Osteoblast (primary cell): ENCODE data around the genes PHYH, FAM107B and SUV39H2.

DNA sequence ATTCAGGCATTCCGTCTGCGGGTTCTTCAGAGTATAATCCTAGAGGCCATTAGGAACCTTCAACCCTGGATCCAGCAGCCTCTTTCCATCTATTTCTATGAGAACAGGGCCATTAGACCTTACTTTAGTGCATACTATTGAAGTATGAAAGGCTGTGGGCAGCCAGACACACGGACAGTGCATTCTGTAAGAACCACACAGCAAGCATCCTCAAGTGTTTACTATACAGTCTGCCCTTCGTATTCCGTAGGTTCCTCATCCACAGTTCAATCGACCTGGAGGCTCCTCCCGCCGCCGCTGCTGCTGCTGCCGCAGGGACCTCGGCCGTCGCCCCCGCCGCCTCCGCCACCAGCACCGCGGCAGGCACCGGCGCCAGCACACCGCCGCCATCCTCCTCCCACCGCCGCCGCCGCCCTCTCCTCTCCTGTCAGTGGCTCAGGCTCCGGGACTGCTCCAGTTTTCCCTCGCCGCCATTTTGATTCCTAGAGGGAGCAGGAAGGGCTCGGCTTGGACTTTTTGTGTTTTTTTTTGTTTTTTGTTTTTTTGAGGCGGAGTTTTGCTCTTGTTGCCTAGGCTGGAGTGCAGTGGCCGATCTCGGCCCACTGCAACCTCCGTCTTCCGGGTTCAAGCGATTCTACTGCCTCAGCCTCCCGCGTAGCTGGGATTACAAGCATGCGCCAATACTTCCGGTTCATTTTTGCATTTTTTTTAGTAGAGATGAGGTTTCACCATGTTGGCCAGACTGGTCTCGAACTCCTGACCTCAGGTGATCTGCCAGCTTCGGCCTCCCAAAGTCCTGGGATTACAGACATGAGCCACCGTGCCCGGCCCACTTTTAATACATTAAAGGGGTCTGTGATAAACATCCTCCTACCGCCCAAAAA lies 3.0 kb upstream of the MCM10 start:
- CAGE, long polyA plus RNA: no peak
- RRBS: 56% methylated on average over 8 of the region's 45 CpGs

GRCh38 chr10:13299984-13300428 lies at the start of gene PHYH:
Gene PHYH, minus strand, starts transcription at chr10:13300064.
- CAGE, long polyA plus RNA: no peak
- RRBS: 3% methylated on average over 18 of the region's 38 CpGs

DNA sequence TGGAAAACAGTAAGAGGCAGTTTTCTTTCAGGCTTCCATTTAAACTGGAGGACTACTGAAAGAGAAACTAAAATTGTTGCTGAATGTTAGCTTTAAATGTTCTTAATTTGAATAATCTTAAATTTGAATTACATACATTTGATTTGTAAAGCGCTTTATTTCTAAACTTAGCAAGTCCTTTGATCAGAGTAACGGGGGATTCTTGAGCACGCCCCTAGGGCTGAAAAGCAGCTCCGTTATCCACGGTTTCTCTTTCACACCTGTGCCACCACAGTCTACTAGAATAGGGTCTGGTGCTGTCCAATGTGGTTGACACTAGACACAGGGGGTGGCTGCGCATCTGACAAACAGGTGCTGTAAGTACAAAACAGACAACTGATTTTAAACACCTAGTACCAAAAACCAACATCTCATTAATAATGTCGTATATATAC lies 7.5 kb downstream of the SEPHS1 start:
- CAGE, long polyA plus RNA: no peak
- RRBS: no CpG with 5 or more reads among the region's 7 CpGs

DNA sequence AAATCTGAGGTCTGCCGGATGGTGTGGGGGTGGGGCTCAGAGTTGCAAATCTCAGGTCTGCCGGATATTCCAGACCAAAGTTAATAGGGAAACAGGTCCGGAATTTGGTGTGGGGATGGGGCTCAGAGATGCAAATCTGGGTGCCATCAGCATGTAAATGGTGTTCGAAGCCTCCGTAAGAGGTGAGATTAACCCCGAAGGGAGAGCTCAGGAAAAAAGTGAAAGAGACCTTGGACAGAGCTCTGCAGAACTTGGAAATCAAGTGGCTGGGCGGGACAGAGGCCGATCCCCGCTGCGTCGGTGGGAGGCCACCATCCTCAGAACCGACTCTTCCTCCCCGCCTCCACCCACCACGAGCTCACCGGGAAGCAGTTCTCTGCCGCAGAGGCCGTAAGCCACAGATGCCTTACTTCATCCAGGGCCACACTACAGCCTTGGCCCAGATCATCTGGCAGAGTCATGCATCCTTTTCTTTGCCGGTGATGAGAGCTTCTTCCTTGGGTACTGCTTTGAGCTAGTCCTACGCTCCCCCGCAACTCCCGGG lies 1.8 kb upstream of the SEPHS1 start:
- CAGE, long polyA plus RNA: no peak
- RRBS: 11% methylated on average over 9 of the region's 21 CpGs

GRCh38 chr10:13631414-13631931 lies 44.7 kb downstream of the PRPF18 start:
- CAGE, long polyA plus RNA: no peak
- RRBS: no CpG with 5 or more reads among the region's 9 CpGs

- CAGE, long polyA plus RNA: no peak
- RRBS: no CpG with 5 or more reads among the region's 8 CpGs
These were observed 61.7 kb downstream of the PRPF18 start for GRCh38 chr10:13648520-13648898.

DNA sequence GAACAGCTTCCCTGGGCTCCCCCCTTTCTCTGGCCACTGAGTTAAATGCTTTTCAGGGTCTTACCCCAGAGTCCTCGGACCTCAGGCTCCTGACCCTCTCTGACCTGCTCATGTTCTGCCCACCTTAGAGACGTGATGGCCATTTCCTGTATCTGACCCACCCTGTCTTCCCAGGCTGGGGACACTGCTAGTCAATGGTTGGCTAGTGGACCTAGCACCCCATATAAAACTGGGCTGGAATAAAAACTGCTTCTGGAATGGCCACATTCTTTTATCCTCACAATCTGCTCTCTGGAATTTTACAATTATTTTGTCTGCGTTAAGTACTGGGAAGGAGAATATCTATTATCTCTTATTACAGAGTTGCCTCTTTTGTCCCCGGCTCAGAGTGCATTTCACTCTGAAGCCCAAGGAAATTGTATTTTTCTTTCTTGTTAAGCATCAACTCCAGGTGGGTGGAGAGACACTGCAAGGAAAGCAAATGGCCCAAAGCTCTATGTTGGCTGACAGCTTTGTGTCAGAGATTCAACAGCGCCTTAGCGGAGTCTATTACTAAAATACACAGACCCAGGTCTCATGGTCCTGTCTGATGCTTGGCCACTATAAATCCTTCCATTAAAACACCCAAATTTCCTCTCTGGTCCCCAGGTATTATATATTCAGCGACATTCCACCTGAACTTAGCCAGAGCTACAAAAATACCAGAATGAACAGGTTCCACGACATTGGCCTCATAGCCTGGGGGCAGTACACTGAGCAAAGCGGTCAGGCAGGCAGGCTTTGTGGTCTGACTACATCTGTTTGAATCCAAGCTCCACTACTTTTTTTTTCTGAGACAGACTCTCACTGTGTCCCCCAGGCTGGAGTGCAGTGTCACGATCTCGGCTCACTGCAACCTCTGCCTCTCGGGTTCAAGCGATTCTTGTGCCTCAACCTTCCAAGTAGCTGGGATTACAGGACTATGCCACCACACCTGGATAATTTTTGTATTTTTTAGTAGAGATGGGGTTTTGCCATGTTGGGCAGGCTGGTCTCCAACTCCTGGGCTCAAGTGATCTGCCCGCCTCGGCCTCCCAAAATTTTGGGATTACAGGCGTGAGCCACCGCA lies 121.7 kb downstream of the PRPF18 start:
- CAGE, long polyA plus RNA: no peak
- RRBS: no CpG with 5 or more reads among the region's 17 CpGs

DNA sequence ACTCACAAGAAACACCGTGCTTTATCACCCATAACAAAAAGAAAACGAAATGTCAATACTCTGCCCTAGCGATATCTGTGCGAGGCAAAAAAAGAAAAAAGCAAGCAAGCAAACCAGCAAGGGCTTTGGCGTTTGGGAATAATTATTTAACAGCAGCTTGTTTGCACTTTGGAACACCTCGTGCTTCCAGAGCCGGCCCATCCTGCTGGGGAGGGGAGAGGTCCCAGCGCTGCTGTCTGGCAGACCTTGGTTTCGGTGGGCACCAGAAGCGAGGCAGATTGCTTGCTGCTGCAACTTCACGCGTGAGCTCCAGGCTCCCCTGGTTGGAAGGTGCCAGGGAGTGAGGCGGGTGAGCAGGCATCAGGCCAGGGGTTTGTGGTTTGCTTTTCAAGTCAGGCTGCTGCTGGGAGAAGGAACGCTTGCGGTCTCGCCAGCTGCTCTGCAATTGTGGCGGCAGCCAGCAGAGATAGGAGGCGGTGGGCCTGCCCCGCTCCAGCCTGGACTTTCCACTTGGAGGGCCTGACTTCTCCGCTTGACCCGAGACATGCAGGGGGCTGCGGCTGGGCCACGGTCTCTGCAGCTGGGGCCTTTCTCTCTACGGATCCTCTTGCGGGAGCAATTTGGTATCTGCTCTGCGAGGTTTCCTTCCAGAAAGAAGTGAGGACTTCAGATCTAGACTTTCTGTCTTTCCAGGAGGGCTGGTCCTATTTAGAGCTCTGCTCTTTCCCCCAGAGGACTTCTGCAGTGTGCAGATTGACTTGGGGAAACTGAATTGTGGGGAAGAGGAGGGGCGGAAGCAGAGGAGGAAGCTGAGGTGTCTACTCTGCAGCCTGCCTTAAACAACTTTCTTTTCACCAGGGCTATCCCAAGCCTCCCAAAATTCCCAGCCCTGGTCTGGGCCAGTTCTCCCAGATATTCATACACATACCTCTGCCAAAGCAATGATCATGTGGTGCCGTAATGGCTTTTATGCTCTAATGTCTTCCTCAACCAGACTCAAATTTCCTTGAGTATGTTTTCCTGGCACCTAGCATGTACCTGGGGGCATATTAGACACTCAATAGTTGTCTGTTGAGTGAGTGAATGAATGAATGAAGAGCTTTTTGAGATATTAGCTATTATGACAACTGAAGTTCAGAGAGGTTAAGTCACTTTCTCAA lies 131.5 kb downstream of the PRPF18 start:
- CAGE, long polyA plus RNA: no peak
- RRBS: no CpG with 5 or more reads among the region's 28 CpGs

GRCh38 chr10:13803936-13804355 lies 217.2 kb downstream of the PRPF18 start:
- CAGE, long polyA plus RNA: no peak
- RRBS: no CpG with 5 or more reads among the region's 10 CpGs

GRCh38 chr10:14528168-14528916 lies 197.6 kb upstream of the FRMD4A start:
- CAGE, long polyA plus RNA: no peak
- RRBS: no CpG with 5 or more reads among the region's 6 CpGs

- CAGE, long polyA plus RNA: no peak
- RRBS: no CpG with 5 or more reads among the region's 15 CpGs
These were observed 210.6 kb upstream of the FRMD4A start for GRCh38 chr10:14541138-14541862.

- CAGE, long polyA plus RNA: no peak
- RRBS: no CpG with 5 or more reads among the region's 13 CpGs
These were observed 214.6 kb downstream of the FAM107B start for GRCh38 chr10:14559923-14560734.

GRCh38 chr10:14578184-14579167 lies 196.2 kb downstream of the FAM107B start:
- CAGE, long polyA plus RNA: no peak
- RRBS: no CpG with 5 or more reads among the region's 17 CpGs

- CAGE, long polyA plus RNA: no peak
- RRBS: no CpG with 5 or more reads among the region's 8 CpGs
These were observed 188.7 kb downstream of the FAM107B start for GRCh38 chr10:14585820-14586516.

DNA sequence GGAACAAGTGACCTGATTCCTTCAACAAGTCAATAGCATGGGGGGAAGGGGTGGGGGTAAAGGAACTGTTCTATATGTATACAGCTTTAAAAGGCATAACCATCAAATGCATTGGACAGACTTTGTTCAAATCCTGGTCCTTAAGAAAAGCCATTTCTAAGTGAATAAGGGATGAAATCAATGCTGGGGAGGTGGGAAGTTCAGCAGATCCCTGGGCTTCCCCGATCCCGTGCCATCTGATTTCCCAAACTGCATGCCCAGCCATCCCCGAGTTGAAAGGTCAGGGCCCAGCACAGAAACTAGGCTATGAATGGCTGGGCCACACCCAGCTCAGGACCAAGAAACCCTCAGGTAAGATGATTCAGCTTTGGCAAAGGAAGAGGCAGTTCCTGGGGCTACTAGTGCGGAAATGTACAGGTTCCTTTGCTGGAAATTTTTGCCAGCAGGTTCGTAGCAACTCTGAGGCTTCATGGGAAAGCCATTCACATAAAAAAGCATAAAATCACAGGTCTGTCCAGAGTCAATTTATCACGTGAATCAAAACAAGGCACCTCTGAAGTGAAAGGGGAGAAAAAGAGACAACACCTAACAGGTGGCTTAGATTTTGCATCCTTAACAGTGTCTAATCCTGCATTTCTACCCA lies 182.7 kb downstream of the FAM107B start:
- CAGE, long polyA plus RNA: no peak
- RRBS: no CpG with 5 or more reads among the region's 6 CpGs

- CAGE, long polyA plus RNA: no peak
- RRBS: no CpG with 5 or more reads among the region's 5 CpGs
These were observed 38.1 kb downstream of the FAM107B start for GRCh38 chr10:14736529-14737126.

DNA sequence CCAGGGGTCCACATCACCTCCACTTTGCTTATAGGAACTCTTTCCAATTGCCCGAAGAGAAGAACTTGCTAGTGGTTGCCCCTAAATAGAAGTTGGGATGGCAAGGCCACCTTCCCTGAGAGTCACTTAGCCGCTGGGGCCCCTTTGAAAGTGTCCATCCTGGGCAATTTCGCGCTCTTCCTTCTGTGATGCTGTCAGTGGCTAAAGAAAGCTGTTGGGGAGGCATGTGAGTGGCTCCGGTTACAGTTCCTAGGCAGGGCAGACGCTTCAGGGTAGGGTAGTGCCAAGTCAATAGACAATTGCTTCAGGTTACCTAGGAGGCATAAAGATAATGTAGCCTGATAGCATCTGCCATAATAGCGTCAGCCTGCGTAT lies at the start of gene FAM107B:
Gene FAM107B, minus strand, starts transcription at position 187 of the 375 bp plus-strand sequence.
- CAGE, long polyA plus RNA: no peak
- RRBS: no CpG with 5 or more reads among the region's 8 CpGs

- CAGE, long polyA plus RNA: no peak
- RRBS: 1% methylated on average over 21 of the region's 63 CpGs
These were observed at the start of gene SUV39H2 for GRCh38 chr10:14878475-14878949. Gene SUV39H2, plus strand, starts transcription at chr10:14878866.

DNA sequence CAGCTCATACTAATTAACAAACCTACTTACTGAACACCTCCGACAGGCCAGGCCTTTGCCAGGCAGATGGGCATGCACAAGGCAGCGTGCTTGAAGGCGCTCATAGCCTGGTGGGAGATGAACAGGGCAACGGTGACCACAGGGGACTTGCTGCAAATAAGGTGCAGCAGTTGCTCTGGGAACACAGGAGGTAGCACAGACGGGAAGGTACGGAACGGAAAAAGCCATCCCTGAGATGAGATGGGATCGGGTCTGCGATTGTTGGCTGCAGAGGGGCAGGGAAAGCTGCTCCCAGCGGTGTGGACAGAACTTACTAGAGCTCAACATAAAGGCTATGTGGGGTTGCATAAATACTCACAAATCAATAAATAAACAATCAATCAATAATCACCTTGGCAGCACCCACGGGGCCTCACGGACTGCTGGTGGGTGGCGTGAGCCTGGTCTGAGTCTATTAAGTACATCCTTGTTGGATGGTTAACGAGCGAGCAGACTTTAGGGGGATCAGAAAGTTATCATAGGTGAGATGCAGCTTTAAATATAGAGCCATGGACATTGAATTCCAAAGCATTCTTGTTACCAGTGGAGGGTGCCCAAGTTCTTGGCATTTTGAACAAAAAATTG lies 4.6 kb downstream of the ACBD7 start:
- CAGE, long polyA plus RNA: no peak
- RRBS: no CpG with 5 or more reads among the region's 15 CpGs

DNA sequence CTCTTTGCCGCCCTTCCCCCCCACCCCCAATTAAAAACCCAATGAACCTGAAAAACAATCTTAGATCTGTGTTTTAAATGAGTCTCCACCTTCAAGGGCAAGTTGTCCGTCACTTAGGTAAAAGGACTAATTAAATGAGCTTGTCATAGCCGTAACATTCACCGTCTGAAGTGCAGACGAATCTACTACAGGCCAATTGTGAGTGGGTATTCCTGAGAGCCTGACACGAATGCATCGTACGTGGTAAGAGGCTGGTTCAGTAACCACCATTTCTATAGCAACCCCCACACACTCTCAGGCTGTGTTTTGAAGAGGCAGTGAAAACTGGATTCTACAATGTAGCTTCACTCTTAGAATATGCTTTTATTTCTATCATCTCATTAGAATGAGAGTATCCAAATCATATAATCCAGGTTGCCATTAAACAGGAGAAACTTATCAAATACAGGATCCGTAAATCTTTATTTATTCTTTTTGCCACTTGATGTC lies 70.1 kb upstream of the NMT2 start:
- CAGE, long polyA plus RNA: no peak
- RRBS: no CpG with 5 or more reads among the region's 9 CpGs